Foreskin keratinocyte (primary cell): ENCODE data around the genes PKIB and SMPDL3A.

DNA sequence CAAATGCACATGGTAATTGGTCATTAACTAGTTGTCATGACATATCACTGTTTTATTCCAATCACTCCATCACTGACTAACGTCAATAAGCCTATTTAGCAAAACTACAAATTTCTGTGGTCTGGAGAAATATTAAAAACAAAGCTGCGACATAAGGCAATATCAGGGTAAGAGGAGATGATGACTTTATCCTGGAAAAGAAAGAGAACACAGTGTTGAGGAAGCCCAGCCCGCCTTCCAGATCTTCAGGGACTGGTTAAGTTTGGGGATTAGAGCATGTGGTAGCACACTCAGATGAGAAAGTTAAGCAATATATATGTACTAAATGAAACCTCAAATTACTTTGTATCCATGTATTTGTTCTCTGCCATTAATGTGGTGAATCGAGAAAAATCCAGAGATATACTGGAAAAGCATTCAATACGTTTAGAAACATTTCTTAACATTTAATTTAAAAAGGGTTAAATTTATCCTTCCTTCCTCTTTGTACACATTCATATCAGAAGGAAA, 128.3 kb upstream of the FAM184A start:
- RAMPAGE, total RNA, result no peak

- RAMPAGE, total RNA, result no peak
Measured at GRCh38 chr6:119290501-119290898, 59.1 kb downstream of the MAN1A1 start.

DNA sequence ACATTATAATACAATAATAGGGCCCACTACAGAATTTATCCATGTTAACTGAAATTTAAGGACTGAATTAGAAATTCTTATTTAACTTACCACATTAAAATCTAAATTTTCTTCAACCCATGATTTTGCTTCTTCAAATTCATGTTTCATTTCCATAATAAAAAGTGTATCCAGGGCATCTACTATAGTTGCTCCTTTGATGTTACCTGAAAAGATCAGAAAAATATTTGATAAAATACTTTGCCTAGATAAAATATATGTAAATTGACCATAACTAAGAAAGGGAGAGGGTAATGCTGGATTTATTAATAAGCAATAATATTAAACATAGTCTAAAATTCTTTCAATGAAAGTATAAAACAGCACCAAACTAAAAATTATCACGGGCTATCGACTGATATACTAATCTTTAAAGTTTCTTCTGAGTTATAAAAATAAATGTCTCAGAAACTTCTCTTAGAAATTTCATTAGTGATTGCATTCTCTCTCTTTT, 47.6 kb downstream of the MAN1A1 start:
- RAMPAGE, total RNA, result no peak

DNA sequence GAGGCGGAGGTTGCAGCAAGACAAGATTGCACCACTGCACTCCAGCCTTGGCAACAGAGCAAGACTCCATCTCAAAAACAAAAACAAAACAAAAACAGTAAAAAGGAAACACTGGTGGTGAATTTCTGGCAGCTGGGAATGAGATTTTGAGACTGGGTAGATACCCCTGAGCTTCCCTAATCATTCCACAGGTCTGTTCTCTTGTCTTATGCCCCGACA, 9.6 kb downstream of the MAN1A1 start:
- RAMPAGE, total RNA, result no peak

DNA sequence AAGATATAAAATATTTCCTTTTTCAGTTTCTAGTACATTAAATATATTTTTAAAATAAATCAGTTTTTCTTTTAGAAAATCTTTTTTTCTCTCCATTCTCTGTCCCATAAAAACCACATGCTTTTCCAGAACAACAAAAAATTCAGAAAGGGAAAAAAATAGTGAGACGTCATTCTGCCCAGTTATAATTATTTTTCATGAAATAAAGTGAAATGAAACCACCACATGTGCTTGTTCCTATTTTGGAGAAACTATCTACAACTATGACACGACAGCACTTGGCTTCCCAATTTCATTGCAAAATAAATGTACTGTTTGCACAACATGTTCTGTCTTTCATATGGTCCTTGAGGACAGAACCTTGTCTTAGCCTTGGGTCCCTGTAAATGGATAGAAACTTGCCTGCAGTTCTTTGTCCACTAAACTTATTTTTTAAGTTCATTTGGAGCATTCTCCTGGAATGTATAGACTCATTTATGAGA, 5.6 kb upstream of the MAN1A1 start:
- RAMPAGE, total RNA, result no peak

DNA sequence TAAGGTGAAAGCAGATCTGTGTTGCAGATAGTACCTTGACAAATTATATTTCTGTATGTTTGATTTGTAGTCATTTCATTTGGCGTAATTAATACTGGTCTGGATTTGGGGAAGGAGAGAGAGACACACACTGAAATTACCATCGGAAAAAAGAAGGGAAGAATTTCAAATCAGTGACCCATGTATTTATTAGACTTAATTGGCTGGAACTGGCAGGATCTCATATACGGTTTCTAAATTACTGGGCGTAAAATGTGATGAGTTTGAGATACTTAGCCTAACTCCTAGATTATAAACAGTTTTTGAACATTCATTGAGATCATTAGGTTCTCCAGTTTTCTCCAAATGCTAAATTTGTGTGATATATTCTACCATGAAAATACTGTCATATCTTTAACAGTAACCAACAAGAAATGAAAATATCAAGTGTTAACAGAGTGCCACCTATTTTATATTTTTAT, 6.0 kb upstream of the MAN1A1 start:
- RAMPAGE, total RNA, result no peak

DNA sequence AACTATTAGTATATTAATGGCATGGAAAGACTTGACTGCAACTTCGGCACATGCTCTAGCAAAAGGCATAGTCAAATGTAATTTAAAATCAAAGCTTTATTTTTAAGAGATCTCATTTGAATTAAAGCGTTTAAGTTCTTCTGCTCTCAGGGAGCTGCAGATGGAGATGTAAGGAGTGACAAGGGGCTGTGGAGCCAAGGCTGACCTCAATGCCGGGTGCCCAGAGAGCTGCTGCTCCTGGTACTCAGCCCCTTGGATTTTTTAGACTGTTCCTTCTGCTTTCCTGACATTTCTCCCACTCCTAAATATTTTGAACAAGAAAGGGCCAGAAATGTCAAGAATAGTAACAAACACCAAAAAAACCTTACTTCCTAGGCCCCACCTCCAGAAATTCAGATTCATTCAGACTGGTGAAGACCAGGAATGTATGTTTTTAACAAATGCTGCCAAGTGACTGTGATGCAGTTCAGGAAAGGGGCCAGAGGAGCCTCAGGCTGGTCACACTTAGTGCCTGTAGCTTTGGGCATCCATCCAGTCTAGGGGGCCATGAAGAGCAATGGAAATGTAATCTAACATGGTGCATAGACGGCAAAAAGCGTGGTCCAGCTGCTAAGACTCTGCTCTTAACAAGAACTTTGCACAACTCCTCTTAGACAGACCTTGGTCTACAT, 7.0 kb downstream of the GJA1 start:
- RAMPAGE, total RNA, result no peak

DNA sequence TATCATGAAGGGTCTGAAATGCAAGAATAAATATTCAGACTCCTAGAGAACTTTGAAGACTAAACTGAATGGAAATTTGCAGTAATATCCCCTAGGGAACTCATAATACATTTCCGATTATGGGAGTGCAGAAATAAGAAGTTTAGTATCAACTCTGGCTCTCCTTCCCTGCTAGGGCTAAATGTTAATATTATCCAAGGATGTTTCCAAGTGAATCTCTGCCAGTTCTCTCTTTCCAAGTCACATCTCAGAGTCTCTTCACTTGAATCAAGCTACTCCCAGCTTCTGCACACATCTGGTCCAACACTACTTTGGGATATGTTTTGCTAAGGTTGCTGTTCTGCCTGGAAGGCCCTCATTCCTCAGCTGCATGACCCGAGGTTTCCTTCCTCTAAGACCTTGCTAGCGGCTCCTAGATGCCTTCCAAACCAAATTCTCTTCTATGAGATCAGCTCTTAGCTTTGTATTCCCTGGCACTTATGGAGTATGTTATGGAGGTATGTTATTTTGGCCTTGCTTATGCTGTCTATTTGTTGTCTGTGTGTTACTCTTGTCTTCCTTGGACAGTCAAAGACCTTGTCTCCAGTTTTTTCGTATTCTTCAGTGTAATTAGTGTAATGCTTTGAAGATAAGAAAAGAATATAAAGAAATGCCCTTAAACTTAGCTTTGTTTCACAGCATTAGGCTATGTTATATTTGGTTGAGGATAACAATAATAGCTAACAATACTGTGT, 331.8 kb downstream of the GJA1 start:
- RAMPAGE, total RNA, result no peak

DNA sequence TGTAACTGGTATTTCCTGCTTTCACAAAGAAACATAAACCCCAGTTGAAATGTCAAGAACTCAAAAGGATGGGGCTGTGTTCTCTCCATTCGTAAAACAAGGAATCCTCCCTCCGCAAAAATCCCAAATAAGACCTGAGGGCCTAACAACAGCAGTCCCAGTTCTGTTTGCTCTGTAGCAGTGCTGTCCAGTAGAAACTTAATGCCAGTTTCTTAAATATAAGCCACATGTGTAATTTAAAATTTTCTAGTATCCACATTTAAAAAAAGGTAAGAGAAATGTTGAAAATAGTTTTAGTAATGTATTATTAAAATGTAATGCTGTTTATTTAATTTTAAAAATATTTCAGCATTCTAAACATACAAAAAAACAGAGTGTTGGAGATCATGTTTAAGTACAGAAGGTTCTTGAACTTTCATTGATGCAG, 421.0 kb downstream of the GJA1 start:
- RAMPAGE, total RNA, result no peak

- RAMPAGE, total RNA, result no peak
Measured at GRCh38 chr6:122043220-122043738, 356.2 kb upstream of the HSF2 start.

DNA sequence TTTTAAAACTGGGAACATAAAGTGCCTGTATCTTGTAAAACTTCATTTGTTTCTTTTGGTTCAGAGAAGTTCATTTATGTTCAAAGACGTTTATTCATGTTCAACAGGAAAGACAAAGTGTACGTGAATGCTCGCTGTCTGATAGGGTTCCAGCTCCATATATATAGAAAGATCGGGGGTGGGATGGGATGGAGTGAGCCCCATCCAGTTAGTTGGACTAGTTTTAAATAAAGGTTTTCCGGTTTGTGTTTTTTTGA, 33.1 kb downstream of the HSF2 start:
- RAMPAGE, total RNA, result no peak

GRCh38 chr6:122609797-122610609, at the start of gene PKIB:
Gene PKIB (plus strand): TSS chr6:122610405.
- RAMPAGE, total RNA, result no peak

DNA sequence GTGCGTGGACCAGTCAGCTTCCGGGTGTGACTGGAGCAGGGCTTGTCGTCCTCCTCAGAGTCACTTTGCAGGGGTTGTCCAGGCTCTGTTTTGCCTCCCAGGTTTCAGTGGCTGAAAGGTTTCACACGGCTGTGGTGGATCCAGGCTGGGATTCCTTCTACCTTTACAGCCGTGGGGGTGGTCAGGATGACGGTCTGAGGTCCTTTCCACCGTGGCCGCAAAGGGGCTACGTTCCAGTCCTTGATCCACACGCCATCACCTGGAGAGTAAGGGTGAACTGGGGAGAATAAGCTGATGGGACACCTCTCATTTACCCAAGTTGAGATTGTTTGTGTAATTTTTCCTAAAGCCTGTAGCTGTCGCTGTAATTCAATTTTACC, 35.5 kb upstream of the FABP7 start:
- RAMPAGE, total RNA, result no peak

- RAMPAGE, total RNA, result no peak
Measured at GRCh38 chr6:122788891-122789433, at the start of gene SMPDL3A. Gene SMPDL3A (plus strand): TSS chr6:122789258.

- RAMPAGE, total RNA, result no peak
Measured at GRCh38 chr6:124964622-124965195, 2.5 kb downstream of the RNF217 start.

- RAMPAGE, total RNA, result no peak
Measured at GRCh38 chr6:125045763-125046811, 83.8 kb downstream of the RNF217 start.

GRCh38 chr6:125102691-125103397, 50.7 kb upstream of the TPD52L1 start:
- RAMPAGE, total RNA, result no peak

- RAMPAGE, total RNA, result no peak
Measured at GRCh38 chr6:125584472-125585119, 164.8 kb upstream of the HEY2 start.

GRCh38 chr6:125746200-125746515, 3.3 kb upstream of the HEY2 start:
- RAMPAGE, total RNA, result no peak

GRCh38 chr6:125831638-125832345, 41.0 kb downstream of the NCOA7 start:
- RAMPAGE, total RNA, result no peak